Jurkat, Clone E6-1 (cell line): ENCODE measurements around the gene NTSR2.

- RRBS: no CpG with 5 or more reads among the region's 3 CpGs
These were observed 20.1 kb downstream of the GREB1 start for GRCh38 chr2:11553925-11554307.

- RRBS: no CpG with 5 or more reads among the region's 31 CpGs
These were observed 48.9 kb downstream of the GREB1 start for GRCh38 chr2:11582323-11583522.

DNA sequence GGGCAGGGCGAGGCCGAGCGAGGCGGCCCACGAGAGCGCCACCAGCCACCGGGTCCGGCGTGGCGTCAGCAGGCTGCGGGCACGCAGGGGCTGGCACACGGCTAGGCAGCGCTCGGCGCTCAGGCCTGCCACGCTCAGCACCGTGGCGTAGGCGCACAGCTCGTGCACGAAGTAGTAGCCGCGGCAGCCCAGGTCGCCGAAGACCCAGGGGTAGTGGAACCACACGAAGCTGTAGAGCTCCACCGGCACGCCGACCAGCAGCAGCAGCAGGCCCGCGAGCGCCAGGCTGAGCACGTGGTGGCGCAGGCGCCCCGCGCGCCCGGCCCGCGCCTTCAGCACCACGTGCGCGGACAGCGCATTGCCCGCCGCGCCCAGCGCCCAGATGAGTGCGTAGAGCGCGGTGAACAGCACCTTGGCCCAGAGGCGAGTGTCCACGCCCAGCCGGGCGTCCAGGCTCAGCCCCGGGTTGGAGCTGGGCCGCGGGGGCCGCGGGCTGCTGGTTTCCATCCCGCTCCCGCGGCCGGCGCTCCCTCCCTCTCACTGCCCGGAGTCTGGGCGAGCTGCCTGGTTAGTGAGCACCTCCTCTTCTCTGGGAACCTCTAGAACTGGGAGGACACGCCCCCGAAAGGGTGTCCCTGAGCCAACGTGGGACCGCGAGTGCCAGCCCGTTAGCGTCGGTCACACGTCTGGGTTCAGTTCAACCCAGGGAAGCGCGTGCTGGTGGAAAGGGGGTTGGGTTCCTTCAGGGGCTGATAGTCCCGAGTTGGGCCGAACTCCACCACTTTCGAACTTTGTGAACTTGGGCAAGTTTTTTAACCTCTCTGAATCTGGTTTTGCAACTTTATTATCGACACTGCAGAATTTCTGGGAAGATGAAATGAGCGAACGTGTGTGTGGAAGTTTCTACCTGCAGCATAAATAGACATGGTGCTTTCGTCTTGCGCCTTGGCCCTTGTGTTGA, at the start of gene NTSR2:
NTSR2 (minus strand) TSS at position 573 of the 961 bp plus-strand sequence.
- RRBS: 9% methylated on average over 21 of the region's 88 CpGs

DNA sequence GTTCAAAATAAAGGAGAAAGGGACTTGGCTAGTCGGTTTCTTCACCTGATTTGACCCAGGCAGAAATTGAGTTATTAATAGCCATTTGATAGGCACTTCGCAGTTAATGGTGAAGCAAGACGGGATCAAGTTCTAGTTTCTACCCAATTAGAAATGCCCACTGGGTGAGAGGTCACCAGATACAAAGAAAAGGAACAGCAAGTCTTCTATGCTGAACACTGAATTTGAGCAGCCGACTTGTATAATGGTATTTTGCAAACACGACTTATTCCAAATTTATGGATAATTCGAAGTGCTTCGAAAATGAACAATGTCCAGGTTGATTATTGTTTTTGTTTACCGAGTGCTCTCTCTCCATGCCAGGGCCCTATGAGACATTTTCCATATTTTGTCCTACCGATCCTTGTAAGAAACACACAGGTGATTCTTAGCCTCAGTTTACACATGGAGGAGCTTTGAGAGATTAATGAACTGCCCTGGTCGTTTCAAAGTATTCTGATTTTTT, 18.8 kb upstream of the NTSR2 start:
- RRBS: no CpG with 5 or more reads among the region's 10 CpGs

DNA sequence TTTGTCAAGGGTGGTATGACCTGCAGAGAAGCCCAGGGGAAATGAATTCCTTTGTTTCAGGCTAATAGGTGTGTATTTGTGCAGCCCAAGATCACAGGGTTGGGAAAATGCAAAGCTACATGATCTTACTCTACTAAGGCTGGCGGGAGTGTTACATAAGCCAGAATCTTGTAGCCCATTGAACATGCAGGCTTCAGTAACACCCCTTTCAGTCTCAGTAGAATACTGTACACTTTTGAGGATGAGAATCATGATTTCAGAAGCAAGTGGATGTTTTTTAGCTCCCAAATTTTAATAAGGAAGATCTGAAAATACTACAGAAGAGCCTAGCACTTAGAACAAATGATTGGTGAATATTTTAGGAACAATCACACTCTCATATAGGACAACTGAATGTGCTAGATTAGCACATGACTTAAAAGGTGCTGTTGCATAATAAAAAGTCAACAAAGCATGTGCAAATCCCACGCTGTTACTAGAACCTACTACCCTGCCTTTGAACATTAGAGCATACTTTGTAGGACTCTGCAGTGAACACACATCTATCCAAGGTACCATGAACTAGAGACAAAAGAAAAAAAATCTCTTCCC, 23.8 kb upstream of the LPIN1 start:
- RRBS: no CpG with 5 or more reads among the region's 2 CpGs

GRCh38 chr2:11747688-11748397, 1.4 kb downstream of the LPIN1 start:
- RRBS: no CpG with 5 or more reads among the region's 16 CpGs

DNA sequence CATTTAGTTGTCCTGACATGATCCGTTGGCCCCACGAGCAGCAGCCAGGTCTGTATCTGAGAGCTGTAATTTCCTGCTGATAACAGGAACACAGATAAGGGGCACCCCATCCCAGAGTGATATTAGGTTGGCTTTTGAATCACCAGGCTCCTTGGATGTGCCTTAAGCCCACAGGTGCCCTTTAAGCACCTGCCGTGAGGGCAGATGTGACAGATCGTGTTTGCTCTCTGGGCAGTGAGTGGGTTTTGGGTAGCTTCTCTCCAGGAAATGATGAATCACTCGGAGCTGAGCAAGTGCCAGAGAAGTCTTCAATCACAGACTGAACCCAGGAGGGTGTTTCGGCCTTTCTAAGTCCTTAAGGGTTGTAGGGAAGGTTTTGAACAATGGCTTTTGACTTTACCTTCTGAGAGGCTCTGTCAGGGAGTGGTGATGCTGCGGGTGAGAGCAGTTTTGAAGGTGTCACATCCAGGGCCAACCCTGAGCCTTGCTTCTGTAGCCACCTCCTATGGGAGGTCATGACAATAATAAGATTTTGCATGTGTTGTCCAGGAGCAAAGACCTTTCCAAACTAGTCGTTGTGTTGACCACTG, 7.8 kb downstream of the LPIN1 start:
- RRBS: no CpG with 5 or more reads among the region's 8 CpGs

DNA sequence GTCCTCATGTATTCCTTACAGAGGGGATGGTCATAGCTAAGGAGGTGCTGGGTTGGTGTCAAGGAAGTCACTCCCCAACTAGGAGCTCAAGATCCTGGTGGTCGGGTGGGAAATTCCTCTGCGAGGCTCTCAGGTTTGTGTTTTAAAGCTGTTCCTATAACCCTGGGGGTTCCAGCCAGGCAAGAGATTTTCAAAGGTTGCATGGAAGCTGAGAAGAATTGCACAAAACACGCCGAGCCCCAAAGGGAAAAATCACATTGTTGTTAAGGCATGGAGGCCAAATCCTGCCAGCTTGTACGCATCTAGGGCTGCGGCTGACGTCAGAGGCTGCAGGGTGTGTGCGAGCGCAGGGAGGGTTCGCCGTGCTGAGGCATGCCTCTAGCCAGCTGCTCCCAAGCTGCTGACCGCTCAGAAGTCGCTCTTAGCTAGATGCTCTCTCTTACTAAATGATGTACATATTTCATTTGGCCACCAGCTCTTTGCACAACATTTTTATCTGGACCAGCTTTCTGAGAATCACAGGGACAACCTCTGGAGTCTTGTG, 191.7 kb downstream of the LPIN1 start:
- RRBS: no CpG with 5 or more reads among the region's 13 CpGs

DNA sequence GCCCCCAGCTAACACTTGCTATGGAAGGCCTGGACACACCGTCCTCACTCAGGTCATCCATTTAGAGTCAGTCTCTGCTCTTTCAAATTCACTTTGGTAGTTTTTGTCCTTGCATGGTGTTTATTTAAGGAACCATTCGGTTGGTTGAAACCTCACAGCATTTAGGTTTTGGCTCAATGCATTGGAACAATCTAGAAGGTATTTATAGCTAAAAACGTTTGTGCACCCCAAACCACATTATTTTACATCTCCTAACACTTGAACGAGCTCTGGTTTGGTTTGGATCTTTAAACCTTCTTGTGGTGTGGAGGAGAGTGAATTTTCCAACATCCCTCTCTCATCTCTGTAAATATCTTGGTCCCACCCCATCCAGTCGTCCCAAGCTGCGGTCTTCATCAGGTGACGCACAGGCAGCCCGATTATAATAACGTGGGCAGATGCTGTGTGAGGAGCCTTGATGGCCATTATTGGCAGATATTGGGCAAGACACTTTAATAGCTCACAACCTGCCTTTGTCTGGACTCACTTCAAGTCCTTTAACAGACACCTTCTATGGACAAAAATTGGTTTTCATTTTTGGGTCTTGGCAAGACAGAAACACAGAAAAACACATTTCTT, 288.0 kb downstream of the LPIN1 start:
- RRBS: no CpG with 5 or more reads among the region's 9 CpGs

- RRBS: no CpG with 5 or more reads among the region's 8 CpGs
These were observed 298.4 kb downstream of the LPIN1 start for GRCh38 chr2:12044856-12045221.

GRCh38 chr2:12604393-12604823, 112.3 kb upstream of the TRIB2 start:
- RRBS: no CpG with 5 or more reads among the region's 1 CpG

DNA sequence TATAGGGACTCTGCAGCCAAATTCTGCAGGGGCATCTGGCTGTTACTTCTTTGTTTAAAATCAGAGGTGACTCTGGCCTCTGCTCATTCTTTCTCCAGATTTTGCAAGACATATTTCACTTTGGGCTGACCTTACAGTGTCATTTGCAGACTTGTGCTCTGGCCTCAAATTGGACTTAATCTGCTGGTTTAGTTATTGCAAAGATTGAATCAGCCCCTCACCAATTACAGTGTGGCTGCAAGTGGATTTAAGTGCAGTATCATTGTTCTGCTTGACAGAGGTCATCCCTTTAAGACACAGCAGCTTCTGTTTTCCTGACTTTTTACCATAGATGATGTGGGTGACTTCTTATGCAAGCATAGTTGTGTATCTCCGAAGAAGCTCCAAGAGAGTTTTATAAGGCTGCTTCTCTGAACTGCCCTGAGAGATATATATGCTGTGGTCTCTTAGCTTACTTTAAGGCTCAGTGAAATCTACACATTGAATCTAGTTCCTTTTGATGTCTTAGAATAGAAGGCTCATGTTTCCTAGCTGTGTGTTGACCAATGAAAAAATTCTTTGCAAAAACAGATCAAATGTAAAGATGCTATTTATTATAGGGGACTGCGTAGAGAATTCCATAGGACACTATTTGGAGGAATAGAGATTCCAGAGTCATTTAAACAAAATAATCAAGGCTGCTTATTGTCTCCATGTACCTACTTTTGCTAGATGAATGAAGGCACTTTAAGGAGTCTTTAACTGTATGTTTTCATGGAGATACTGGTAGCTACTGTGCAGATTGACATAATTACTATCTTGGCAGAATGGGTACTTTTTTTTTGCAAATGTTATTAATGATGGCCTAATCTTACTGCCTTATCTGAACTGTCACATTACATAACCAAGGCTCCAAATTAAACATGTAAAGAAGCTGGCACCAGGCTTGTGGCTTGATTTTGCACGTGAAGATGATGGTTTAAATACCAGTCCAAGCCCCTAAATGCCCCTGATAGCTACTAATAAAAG, 3.7 kb downstream of the TRIB2 start:
- RRBS: no CpG with 5 or more reads among the region's 3 CpGs

GRCh38 chr2:12788383-12788978, 71.7 kb downstream of the TRIB2 start:
- RRBS: no CpG with 5 or more reads among the region's 5 CpGs

- RRBS: no CpG with 5 or more reads among the region's 3 CpGs
These were observed 89.8 kb downstream of the TRIB2 start for GRCh38 chr2:12806475-12806984.

GRCh38 chr2:14364686-14364885, 267.9 kb upstream of the LRATD1 start:
- RRBS: no CpG with 5 or more reads among the region's 2 CpGs

GRCh38 chr2:15560250-15560561, 928 bp downstream of the NBAS start:
- RRBS: no CpG with 5 or more reads among the region's 10 CpGs

DNA sequence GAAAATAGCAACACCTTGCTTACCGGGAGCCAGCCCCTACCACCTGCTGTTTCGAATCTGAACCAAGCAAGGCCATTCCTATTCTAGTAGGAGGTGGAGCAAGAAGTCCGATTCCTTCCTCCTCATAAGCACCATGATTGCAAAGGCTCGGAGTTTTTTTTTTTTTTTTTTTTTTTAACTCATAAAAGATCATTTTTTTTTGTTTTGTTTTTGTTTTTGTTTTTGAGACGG, 77.9 kb downstream of the DDX1 start:
- RRBS: no CpG with 5 or more reads among the region's 5 CpGs

DNA sequence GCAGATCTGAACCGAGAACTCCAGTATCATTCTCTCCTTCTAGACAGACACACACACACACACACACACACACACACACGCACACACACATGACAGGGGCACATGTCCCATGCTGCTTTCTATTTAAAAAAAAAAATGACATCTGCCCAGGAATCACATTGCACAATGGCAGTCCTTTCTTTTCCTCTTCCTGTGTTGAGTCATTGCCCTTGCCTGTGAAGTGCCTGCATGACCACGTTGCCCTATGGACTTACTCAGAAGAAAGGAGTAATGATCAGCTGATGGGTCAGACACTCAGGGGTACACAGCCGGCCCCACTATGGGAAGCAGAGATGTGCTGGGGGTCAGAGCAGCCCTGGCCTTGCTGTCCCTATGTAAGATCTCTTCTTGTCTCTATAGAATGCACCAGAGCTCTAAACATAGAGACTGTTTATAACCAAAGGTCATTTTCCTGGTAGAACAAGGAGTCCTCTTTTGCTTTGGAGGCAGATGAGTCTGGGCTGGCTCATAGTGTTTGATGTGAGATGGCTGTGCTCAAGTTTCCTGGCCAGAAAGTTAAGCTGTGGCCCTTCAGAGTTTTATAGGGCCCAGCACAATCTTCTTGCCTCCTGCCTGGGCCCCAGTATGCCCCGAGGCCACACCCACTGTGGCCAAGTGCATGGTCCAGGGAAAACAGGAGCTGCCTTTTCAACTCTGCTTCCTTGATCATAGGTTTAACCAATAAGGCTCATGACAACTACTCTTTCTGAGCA, 66.0 kb downstream of the MYCN start:
- RRBS: no CpG with 5 or more reads among the region's 5 CpGs

DNA sequence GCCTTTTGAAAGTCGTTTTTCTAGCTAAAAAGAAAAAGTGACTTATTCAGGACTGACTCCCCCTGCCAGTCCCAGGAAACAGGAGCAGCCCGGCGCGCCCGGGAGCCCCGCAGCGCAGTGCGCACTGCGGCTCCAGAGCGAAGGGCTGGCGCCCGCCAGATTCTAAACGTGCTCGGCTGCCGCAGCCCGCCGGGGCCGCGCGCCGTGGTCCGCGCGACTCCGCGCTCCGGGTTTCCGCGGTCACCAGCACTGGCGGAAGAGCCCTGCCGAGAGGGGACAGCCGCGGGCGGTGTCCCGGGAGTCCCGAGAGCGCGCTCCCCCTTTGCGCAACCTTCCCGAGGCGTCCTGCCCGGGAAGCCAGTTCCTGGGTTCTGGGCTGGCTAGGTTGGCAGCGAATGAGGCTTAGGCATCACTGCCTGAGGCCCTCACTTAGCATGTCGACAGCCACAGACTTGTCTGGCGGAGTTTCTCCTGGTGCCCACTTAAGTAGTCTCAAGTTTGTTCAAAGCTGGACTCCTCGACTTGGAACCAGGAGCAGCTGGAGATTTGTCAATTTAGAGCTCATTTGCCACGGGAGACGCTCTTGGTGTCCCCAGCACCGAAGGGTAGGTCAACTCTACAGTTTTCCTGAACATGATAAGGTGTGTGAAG, 1.6 kb upstream of the VSNL1 start:
- RRBS: 71% methylated on average over 26 of the region's 49 CpGs

GRCh38 chr2:17650016-17650446, 103.6 kb downstream of the SMC6 start:
- RRBS: no CpG with 5 or more reads among the region's 4 CpGs